Thoracic aorta endothelial cell (primary cell): ENCODE results near the genes GJD4 and ZNF487.

GRCh38 chr10:35462380-35463026 is 126.2 kb downstream of the CCNY start:
- CAGE, long polyA plus RNA, result no peak

- CAGE, long polyA plus RNA, result no peak
Observed at GRCh38 chr10:35605182-35605458, at the start of gene GJD4. Gene GJD4, plus strand, starts transcription at chr10:35605341.

- CAGE, long polyA plus RNA, result no peak
Observed at GRCh38 chr10:35644394-35644749, 2.3 kb upstream of the FZD8 start.

GRCh38 chr10:36055752-36056026 is 413.6 kb upstream of the FZD8 start:
- CAGE, long polyA plus RNA, result no peak

DNA sequence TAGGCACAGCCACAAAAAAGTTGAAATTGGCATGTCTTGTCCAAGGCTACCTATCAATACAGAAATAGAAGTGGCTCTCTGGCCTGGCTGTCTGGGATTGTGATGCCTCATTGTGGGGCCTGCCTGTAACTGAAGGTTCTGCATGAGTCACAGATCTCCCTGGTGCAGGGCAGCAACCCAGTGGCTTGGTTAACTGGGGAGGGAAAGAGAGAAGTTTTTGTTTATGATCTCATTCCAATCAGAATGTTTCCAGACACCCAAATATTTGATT is 363.6 kb downstream of the ANKRD30A start:
- CAGE, long polyA plus RNA, result no peak

- CAGE, long polyA plus RNA, result no peak
Observed at GRCh38 chr10:38032861-38033277, 22.4 kb downstream of the ZNF33A start.

GRCh38 chr10:38038351-38038699 is 27.9 kb downstream of the ZNF33A start:
- CAGE, long polyA plus RNA, result no peak

- CAGE, long polyA plus RNA, result no peak
Observed at GRCh38 chr10:38059251-38059947, 34.7 kb upstream of the ZNF37A start.

- CAGE, long polyA plus RNA, result no peak
Observed at GRCh38 chr10:38105873-38106529, 11.9 kb downstream of the ZNF37A start.

DNA sequence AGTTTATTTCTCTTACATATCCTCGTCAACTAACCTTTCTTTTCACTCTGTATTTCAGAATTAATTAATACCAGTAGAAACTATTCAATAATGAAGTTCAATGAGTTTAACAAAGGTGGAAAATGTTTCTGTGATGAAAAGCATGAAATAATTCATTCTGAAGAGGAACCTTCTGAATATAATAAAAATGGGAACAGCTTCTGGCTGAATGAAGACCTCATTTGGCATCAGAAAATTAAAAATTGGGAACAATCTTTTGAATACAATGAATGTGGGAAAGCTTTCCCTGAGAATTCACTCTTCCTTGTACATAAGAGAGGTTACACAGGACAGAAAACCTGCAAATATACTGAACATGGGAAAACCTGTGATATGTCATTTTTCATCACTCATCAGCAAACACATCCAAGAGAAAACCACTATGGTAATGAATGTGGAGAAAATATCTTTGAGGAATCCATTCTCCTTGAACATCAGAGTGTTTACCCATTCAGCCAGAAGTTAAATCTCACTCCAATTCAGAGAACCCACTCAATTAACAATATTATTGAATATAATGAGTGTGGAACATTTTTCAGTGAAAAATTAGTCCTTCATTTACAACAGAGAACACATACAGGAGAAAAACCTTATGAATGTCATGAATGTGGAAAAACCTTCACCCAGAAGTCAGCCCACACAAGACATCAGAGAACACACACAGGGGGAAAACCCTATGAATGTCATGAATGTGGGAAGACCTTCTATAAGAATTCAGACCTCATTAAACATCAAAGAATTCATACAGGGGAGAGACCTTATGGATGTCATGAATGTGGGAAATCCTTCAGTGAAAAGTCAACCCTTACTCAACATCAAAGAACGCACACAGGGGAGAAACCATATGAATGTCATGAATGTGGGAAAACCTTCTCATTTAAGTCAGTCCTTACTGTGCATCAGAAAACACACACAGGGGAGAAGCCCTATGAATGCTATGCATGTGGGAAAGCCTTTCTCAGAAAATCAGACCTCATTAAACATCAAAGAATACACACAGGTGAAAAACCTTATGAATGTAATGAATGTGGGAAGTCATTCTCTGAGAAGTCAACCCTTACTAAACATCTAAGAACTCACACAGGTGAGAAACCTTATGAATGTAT is 23.6 kb downstream of the ZNF37A start:
- CAGE, long polyA plus RNA, result no peak

- CAGE, long polyA plus RNA, result no peak
Observed at GRCh38 chr10:38157100-38157718, 63.1 kb downstream of the ZNF37A start.

- CAGE, long polyA plus RNA, result no peak
Observed at GRCh38 chr10:42513889-42514703, 124.3 kb downstream of the ZNF33B start.

GRCh38 chr10:42520354-42520822 is 118.0 kb downstream of the ZNF33B start:
- CAGE, long polyA plus RNA, result no peak

DNA sequence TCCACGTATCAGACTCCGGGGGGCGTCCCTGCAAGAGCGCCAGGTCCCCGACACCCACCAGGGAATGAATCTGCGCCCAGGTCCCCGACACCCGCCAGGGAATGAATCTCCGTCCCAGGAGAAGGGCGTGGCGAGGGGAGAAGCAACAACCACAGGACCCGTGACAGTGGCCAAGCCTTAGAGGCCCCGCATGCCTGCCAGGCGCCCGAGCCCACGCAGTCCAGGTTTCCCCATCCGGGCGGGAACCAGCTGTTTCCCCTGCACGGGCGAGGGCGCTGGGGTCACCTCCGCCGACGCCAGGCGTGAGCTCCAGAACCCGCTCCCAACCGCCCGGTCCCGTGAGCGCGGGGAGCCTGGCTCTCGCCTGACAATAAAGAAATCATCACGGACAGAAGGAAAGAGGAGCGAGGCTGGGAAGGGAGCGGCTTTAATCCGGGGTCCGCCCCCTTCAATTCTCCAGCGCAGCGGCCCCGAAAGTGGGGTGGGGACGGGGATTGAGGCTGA is 29.0 kb upstream of the BMS1 start:
- CAGE, long polyA plus RNA, result no peak

DNA sequence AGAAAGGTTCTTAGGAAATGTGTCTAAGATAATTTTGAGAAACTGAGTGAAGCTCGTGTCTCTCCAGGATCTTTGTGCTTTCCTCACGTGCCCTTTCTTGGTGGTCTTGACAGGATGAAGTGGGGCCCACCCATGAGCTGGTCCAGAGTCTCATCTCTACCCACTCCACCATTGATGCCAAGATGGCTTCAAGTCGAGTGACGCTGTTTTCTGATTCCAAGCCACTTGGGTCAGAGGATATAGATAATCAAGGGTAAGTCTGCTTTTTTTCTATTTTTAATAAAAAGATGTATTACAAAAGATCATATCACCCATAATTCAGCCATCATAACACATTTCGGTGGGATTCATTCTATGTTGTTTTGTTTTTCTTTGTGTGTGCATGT is 11.1 kb downstream of the BMS1 start:
- CAGE, long polyA plus RNA, result no peak

DNA sequence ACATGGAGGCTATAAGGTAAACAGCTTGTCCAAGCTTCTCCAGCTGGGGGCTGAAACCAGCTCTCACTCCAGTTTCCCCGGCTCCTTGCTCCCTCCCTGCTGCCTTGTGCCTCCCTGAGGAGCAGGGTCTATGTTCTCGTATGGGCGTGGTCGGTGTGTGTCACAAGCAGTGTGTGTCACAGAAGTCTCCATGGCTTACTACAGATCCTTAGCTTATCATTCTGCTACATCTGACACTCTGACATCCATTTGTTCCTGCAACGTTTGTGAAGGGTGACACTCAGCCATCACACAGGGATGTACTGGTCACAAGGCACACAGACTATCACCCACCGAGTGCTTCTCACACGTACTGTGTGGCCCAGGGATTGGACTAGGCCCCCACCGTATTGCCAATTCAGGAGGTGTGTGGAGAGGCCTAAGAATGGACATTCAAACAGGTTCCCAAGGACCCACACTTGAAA is 54.7 kb downstream of the CSGALNACT2 start:
- CAGE, long polyA plus RNA, result no peak

DNA sequence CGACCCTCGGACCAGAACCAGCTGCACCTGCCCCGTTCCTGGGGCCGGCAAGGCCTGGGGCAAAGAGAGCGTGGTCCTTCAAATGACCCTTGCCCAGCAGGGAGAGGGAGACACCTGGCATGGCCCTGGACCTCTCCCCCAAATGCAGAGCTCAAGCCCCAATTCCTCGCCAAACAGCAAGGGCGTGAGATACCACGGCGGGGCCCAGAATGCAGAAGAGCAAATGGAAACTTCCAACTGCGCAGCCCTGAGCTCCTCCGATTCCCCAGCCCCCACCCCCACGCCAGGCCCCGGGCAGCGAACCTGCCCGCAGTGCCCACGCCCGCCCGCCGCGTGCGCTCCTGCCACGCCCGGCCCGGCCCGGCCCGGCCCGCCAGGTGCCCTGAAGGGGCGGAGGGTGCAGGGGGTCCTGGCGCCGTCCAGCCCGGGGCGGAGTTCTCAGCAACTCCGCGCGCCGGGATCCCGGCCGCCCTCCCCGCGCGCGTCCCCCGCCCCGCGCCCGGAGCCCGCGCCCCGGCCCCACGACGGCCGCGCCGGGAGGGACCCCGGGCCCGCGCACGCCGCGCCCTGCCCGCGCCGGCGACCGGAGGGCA is 574 bp downstream of the RASGEF1A start:
- CAGE, long polyA plus RNA, result no peak

- CAGE, long polyA plus RNA, result no peak
Observed at GRCh38 chr10:43377181-43377713, 5.8 kb downstream of the FXYD4 start.

DNA sequence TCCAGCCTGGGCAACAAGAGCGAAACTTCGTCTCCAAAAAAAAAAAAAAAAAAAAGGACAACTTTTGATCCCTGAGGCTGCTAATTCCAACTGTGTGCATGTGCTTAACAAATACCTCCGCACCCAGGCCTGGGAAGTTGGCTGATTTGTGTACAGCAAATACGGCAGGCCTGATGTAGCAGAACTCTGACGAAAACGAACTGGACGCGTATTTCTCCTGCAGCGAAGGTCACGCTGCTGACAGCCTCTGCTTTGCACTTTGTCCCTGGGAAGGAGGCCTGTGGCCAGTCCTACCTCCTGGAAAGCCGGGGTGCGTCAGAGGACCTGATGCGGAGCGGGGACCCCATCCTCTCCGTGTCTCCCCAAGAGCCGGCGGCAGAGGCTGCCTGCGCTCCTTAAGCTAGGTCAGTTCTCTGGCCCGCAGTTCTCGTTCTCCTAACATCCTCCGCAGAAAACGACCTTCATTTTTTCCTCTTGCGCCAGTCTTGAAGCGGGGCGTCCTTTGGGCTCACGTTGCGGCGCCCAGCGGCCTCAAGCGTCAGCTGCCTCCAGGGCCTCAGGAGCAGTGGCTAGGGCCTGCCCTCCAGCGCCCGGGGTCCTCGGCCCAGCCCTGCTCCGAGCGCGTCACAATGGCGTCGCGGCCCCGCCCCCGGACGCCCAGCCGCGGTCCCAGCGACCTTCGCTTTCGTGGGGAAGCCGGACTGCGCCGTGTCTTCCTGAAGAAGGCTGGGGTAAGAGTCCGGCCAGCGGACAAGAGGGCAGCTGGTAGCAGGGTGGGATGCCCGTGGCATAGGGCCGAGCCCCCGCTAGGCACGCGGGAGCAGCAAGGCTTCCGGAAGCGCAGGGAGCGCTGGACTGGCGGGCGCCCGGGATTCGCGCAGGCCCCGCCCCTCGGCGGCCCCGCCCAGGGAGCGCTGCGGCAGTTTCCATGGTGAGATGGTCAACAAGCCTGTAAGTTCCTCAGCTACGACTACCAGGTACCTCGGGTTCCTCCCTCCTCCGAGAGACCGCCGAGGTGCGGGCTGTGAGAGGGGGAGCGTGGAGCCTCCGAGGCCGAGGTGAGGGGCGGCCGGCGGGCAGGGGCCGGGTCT is at the start of gene ZNF487:
Gene ZNF487, plus strand, starts transcription at position 907 of the 1,091 bp plus-strand sequence.
- CAGE, long polyA plus RNA, result no peak

DNA sequence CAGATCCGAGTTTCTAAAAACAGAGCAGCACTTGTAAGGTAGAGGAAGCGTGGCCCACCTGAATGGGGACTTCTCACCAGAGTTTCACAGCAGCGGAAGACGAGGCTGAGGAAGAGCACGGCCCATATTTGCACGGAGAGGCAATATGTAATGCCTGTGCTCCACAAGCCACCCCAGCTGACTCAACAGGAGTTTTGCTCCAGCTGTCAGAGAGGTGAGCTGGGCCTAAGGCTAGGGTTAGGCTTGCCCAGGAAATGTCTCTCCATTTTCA is 19.3 kb downstream of the ZNF487 start:
- CAGE, long polyA plus RNA, result no peak